Skin of body (tissue), 2 donors: ENCODE measurements around the genes OR5B21, LPXN, ZFP91, GLYAT, OR10V1, STX3 and MRPL16.

- RAMPAGE, long total RNA: no peak
Measured at GRCh38 chr11:58002812-58003417, 20.8 kb upstream of the OR9Q1 start.

GRCh38 chr11:58024100-58024663 is 501 bp downstream of the OR9Q1 start:
- RAMPAGE, long total RNA: no peak

- RAMPAGE, long total RNA: no peak
Measured at GRCh38 chr11:58508007-58508481, at the start of gene OR5B21. Gene OR5B21 (minus strand): TSS chr11:58508105.

- RAMPAGE, long total RNA: no peak
Measured at GRCh38 chr11:58575207-58576388, at the start of gene LPXN. Gene LPXN (minus strand): TSS chr11:58575856.

- RAMPAGE, long total RNA: no peak
Measured at GRCh38 chr11:58577371-58577937, 1.4 kb upstream of the ZFP91 start.

GRCh38 chr11:58579048-58579325 is at the start of gene ZFP91:
Gene ZFP91 (plus strand): TSS chr11:58579063.
- RAMPAGE, long total RNA: no peak

DNA sequence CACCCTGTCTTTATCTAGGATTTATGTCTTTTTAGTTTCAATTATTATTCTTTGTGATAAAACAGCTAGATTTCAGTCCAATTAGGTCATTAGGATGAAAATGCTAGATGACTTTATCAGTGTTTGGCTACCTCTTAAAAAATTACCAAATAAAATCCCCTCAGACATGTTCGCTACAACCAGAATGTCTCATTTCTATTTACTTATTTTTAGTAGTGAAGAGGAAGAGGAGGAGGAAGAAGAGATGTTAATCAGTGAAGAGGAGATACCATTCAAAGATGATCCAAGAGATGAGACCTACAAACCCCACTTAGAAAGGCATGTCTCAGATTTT is 11.8 kb upstream of the CNTF start:
- RAMPAGE, long total RNA: no peak

DNA sequence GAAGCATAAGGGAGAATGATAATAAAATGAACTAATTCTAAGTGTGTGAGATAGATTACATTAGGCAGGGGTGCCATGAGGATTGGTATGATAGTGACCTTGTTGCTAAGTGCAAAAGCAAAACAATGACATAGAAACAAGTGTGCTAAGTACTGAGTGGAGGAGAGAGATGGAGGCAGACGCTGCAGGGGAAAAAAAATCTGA is 229 bp upstream of the CNTF start:
- RAMPAGE, long total RNA: no peak

- RAMPAGE, long total RNA: no peak
Measured at GRCh38 chr11:58731784-58732288, at the start of gene GLYAT. Gene GLYAT (minus strand): TSS chr11:58731943.

- RAMPAGE, long total RNA: no peak
Measured at GRCh38 chr11:58945630-58945915, 6.3 kb downstream of the GLYATL1 start.

- RAMPAGE, long total RNA: no peak
Measured at GRCh38 chr11:59187488-59188206, 15.7 kb downstream of the DTX4 start.

GRCh38 chr11:59198010-59198447 is 14.7 kb downstream of the MPEG1 start:
- RAMPAGE, long total RNA: no peak

GRCh38 chr11:59199622-59199915 is 13.2 kb downstream of the MPEG1 start:
- RAMPAGE, long total RNA: no peak

DNA sequence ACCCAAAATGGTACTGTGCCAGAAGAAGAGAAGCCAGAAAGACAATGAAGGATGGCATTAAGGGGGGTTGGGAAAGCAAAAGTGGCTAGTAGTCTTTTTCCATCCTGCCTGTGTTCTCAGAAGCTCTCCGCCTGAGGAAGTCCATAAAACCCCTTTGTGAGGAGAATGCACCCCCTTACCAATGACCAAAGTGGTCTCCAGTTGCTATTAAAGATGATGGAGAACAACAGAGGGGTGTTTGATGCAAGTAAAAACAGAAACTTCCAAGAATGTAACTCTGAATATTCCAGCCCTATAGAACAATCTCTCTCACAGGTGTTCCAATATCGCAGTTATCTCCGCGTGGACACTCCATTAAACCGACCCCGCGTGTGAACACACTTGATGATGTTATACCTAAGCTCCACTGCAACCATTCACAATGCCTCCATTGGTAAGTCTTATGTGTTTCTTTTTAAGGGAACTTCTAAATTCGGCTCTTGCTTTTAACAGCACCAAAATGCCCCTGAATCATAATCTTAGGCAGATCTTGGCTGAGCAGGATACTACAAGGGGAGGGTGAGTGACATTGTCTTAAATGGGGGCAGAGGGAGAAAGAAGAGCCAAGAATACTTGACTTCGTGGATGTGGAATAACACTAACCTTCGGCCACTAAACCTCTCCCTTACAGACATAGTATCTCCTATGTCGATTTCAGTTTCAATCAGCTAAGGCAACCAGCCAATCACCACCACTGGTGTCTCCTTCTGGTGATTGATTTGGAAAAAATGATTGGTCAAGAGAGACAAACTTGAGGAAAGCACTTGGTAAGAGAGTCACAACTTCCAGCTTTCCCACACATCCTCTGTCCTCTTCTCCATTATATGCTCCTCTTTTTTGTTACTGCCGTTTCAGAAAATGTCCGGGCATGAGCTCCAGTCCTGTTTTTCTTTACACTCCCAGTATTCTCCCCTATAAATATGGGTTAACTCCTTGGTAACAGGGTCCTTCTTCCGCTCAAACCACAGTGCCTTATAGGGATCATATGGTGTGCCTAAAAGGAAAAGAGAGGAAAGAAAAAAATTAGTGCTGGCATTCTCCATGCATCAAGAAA is 39.5 kb downstream of the OSBP start:
- RAMPAGE, long total RNA: no peak

DNA sequence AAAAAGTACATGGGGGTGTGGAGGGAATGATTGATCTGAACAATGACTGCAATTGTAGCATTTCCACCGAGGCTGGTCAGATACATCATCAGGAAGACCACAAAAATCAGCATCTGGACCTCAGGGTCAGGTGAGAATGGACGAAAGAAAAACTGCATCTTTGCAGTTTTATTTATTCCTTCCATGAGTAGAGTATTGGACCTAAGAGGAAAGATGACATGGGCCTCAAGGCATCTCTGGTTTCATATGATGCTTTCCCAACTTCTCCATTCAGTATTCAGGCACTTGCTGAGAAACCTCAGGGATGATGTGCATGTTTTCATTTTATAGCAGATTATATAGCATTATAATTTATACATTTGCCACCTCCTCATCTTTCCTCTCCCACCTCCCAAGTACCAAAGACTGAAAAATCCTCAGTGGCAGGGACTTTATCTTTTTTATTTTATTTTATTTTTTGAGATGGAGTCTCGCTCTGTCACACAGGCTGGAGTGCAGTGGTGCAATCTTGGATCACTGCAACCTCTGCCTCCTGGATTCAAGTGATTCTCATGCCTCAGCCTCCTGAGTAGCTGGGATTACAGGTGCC is at the start of gene OR10V1:
Gene OR10V1 (minus strand): TSS at position 185 of the 589 bp plus-strand sequence.
- RAMPAGE, long total RNA: no peak

DNA sequence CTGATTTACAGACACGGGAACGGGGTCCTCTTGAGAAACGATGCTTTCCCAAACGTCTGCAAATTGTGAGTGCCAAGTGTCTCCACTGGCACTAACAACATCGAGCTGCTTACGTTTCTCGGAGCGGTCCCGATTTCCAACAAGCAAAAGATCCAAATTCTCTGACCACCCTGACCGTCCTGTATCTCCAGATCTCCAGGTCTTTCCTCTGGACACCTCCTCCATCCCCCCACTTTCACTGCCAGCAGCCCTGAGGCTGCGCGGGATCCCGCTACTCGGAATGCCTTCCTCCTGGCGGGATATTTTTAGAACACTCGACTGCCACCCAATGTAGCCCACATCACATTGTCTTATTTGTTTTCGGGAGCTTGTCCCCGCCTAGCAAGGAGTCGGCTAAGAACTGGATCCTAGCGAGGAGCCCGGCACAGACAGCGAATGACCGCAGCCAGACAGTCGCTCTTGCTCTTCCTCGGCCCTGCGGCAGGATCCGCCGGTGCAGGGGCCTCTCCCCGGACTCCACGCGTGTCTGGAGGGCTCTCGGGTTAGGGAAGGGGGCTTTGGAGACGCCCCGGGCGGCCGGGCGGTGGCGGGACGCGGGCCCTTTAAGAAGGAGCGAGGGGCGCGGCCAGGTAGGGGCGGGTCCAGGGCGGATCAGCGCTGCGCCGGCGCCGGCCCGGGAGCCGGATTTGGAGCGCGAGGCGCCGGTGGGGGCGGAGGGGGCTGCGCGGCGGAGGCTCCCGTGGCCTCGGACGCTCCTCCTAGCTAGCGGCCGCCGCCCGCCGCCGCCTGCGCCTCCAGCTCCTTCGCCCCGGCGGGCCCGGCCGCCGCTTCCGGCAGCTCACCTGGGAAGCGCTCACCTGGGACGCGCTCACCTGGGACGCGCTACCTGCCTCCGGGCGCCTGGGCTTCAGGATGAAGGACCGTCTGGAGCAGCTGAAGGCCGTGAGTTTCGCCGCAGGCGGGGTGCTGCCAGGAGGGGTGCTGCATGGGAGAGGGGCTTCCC is at the start of gene STX3:
Gene STX3 (plus strand): TSS at position 683 of the 1,003 bp plus-strand sequence.
- RAMPAGE, long total RNA: no peak

- RAMPAGE, long total RNA: no peak
Measured at GRCh38 chr11:59790062-59790749, 20.4 kb downstream of the MRPL16 start.

GRCh38 chr11:59793105-59793693 is 17.4 kb downstream of the MRPL16 start:
- RAMPAGE, long total RNA: no peak

GRCh38 chr11:59810031-59811083 is at the start of gene MRPL16:
Gene MRPL16 (minus strand): TSS chr11:59810778.
- RAMPAGE, long total RNA: start-site peak on the minus strand at chr11:59810672-59810781, 871 and 38 reads in 2 replicates

- RAMPAGE, long total RNA: no peak
Measured at GRCh38 chr11:60159647-60160198, 23.2 kb downstream of the MS4A6A start.